Sciatic nerve (tissue), 1 donor: ENCODE measurements around a stretch of chr1.

- PRO-cap = no peak
Measured at GRCh38 chr1:32197404-32198067, 2.9 kb upstream of the CCDC28B start.

DNA sequence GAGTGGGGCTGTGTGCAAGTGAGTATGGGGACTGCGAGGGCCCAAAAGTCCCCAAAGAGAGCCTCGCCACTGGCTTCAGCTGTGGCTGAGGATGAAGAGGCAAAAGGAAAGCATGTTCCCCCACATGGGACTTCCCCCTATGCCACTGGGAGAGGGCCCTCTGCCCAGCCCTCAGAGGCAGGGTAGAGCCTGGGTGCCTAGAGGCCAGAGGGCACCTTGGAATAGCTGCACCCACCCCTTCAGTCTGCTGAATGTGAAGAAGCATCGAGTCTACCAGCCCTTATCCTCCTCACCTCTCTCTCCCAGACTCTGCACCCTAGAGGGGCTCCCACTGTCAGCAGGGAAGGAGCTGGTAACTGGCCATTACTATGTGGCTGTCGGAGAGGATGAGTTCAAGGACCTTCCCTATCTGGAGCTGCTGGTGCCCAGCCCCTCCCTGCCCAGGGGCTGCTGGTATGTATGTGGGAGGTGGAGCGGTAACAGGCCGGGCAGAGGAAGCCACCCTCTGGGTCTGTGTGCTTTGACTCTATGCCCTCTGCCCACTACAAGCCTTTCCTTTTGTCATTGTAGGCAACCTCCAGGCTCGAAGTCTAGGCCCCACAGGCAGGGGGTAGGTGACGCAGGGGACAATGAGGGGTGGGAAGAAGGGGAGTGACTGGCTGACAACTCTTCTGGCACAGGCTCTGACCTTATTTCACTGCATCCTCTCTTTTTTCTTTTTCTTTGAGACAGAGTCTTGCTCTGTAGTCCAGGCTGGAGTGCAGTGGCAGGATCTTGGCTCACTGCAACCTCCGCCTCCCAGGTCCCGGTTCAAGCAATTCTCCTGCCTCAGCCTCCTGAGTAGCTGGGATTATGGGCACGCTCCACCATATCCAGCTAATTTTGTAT is 3.5 kb downstream of the DCDC2B start:
- PRO-cap = no peak

- PRO-cap = no peak
Measured at GRCh38 chr1:32223617-32224816, 1.8 kb downstream of the EIF3I start.

DNA sequence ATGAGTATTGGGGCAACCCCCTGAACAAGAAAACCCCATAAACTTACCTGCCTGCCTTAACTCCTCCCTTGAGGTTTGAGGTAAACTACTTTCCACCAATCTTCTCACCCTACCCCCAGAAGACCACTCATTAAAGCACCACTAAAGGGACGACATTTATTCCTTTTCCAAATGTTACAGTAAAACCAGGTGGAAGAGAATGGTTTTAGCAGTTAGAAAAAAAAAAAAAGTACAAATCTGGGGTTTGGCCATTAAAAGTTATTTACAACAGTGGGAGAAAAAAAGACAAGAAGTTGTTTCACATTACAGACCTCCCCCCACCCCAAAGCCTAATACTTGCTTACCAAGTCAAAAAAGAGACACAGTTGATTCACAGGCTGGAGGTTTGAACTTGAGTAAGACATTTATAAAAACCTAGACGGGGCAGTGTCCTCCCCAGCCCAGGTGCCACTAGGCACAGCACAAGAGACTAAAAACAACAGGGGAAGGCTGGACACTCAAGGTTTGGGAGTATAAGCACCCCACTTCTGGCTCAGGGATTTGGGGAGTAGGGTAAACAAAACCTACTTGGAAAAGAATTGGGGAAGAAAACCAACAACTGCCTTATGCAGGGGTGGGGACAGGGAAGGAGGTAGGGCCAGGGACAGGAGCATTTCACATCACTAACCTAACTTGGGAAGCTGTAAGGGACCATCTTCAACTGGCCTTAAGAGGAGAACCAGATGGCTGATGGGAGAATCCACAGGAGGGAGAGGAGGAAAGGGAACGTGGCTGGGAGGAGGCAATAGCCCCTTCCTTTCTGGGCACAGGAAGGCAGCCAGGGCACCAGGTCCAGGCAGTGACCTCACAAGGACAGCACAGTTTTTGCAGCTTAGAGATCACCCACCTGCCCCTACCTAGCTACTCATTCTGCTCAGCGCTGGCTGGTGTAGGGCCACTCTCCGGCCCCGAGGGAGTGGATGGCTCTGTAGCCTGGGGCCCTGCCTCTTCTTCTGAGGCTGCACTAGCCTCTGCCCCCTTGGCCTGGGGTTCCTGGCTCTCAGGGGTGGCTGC is 2.0 kb downstream of the MARCKSL1 start:
- PRO-cap = no peak

GRCh38 chr1:32371693-32372517 is 9.6 kb downstream of the TSSK3 start:
- PRO-cap = no peak

GRCh38 chr1:32703816-32704060 is 1.2 kb upstream of the SYNC start:
- PRO-cap = no peak

- PRO-cap = bidirectional peak, plus-strand start at chr1:32761118, minus-strand start at chr1:32760975; unidirectional peak, minus-strand start at chr1:32761630
Measured at GRCh38 chr1:32760799-32761906, 19.5 kb downstream of the KIAA1522 start.

- PRO-cap = no peak
Measured at GRCh38 chr1:32766297-32767065, 24.9 kb downstream of the KIAA1522 start.

GRCh38 chr1:32897680-32898527 is 3.3 kb downstream of the TMEM54 start:
- PRO-cap = no peak

GRCh38 chr1:32899927-32900387 is 1.2 kb downstream of the TMEM54 start:
- PRO-cap = no peak

- PRO-cap = bidirectional peak, plus-strand start at chr1:32989472, minus-strand start at chr1:32989448
Measured at GRCh38 chr1:32988885-32989729, 24.5 kb upstream of the RNF19B start.

DNA sequence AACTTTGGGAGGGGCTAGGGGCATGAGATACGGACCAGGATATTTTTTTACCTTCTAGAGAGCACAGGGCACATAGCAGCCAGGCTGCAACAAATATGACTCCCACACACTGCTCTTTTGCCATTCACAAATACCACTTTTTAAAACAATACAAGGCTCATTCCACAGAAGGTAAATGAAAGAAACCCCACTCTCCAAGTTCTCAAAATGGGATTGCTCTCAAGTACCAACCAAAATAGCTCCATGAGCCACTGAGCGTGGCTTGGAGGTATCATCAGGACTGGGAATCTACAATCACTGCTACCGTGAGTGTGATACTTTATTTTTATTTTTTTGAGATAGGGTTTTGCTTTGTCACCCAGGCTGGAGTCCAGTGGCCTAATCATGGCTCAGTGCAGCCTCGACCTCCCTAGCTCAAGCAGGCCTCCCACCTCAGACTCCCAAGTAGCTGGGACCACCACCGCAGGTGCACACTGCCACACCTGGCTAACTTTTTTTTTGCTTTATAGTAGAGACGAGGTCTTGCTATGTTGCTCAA is 19.2 kb downstream of the AK2 start:
- PRO-cap = no peak

DNA sequence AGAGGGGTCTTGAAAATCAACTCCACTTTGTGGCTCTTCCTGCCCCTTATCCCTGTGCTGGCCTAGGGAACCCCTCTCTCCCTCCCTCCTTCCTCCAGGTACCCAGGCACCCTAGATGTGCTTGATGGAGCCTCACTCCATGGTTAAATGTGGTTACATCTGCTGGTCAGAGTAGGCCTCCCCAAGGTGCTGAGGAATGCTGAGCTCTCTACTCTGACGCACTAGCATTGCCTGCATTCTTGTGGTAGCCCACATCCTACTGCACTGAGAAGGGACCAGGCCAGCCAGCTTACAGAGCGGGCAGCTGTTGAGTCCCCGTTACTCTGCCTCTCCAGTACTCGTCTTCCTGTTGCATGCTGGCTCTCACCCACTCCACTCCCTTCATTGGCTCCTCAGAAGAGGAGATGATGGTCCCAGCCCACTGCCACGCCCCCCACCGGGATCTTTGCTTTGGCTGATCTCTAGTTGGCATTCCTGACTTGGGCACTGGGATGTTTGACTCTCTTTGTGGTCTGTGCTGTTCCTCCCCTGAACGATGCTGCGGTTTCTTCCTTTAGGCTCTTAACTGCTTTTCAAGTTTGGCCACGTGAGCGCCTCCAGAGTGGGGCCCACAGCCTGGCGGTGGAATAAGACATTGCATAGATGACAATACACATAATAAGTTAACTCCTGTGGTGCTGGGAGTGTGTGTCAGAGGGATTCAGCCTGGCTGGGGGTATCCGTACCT is 18.4 kb downstream of the AZIN2 start:
- PRO-cap = no peak

DNA sequence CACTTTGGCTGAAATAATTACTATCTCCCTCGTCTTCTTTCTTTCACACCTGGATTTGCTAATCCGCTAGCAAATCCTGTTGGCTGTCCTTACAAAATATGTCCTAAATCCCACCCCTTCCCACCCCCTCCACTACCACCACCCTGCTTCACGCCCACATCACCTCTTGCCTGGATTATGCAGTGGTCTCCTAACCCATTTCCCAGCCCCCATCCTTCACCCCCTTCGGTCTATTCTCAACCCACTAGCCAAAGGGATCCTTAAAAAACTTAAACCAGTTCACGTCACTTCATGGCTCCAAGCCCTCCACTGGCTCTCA is 25.1 kb downstream of the TRIM62 start:
- PRO-cap = no peak

GRCh38 chr1:33255373-33255821 is 895 bp upstream of the ZNF362 start:
- PRO-cap = bidirectional peak, plus-strand start at chr1:33255572, minus-strand start at chr1:33255505; bidirectional peak, plus-strand start at chr1:33255600, minus-strand start at chr1:33255650

DNA sequence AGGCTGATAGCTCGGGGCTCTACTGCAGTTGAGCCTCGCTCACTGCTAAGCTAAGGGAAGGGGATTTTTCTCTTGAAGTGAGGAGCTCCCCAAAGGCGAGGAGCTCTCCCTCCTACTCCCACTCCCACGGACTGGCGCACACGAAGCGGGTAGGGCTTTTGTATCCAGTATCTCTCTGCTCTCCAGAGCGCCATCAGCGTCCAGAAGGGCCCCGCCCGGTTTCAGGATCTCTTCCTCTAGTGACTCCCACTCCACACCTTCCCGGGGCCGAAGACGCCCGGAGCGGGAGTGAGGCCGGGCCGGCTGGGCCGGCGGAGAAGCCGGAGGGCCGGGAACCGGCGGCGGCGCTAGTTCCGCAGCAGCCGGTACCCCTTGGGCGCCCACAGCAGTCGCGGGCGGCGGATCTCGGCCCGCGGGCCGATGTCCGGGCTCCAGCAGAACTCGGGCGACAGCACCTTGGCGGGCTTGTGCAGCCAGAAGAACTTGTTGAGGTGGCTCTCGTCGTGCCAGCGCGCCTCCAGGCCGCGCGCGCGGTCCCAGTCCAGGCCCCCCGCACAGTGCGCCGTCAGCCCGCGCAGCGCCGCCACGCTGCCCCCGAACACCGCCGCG is 14.4 kb downstream of the A3GALT2 start:
- PRO-cap = no peak

- PRO-cap = no peak
Measured at GRCh38 chr1:33334736-33335575, 14.1 kb upstream of the A3GALT2 start.

DNA sequence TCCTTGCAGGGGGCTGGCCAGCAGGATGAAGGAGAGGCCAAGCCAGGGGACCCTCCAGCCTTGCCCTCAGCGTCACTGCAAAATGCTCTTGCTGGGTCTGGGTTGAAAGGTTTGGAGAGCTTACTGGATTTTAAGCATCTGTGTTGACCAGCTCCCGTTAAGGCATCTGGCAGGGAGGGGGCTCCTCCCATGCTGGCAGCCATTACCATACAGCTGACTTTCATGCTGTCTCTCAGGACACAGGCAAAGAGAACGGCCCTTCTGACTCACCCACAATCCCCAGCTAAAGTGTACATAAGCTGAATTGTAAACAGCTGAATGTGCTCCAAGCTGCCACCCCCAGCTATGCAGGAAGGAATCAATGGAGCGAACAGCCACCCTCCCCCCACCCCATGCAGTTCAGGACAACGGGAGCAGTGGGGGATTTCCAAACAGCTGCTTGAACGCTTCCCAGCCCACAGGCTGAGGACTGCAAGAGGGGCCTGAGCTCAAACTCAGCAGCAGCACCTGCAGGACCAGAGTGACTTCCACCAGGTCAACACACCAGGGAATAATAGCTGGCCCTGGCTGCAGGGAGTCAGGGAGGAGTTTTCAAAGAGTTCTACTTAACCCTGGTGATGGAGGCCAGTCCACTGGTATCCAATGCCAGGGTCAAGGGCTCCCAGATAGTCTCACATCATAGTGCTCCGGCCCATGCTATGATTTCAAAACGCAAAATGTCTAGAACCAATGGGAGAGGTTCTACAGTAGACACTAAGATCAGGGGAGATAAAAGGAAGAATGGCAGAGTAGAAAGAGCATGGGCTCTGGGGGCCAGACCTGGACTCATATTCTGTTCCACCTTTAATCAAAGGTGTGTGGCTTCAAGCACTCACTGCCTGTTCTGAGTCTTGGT is 21.5 kb upstream of the A3GALT2 start:
- PRO-cap = no peak

- PRO-cap = no peak
Measured at GRCh38 chr1:33347418-33347605, 26.4 kb upstream of the A3GALT2 start.

GRCh38 chr1:33605986-33606847 is 133.8 kb downstream of the ZSCAN20 start:
- PRO-cap = unidirectional peak, plus-strand start at chr1:33606702